Tibial artery (tissue), 1 donor: ENCODE results near the genes OR2T8, OR2AK2 and OR2M4.

DNA sequence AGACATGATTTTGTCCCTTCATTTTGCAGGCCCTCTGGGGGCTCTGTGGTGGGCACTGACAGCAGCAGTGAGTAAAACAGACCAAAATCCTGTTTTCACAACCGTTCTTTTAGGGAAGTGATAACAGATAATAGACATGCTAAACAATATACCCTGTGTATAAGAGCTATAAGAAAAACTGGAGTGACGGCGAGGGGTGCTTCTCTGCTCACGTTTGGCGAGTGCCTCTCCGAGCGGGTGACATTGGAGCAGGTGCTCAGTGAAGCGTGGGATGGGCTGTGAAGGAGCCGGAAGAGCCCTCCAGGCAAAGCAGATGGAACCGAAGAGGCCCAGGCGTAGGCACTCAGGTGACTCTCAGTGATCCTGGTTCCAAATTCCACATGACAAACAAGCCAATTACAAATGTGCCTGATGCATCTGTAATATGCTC is 20.3 kb downstream of the OR2B11 start:
- PRO-cap = no peak

GRCh38 chr1:247639158-247639933 is 22.4 kb downstream of the OR14L1P start:
- PRO-cap = bidirectional peak, plus-strand start at chr1:247639590, minus-strand start at chr1:247639442

GRCh38 chr1:247919964-247920357 is at the start of gene OR2T8:
Gene OR2T8, plus strand, starts transcription at chr1:247920252.
- PRO-cap = no peak

- PRO-cap = no peak
Observed at GRCh38 chr1:247964821-247965300, at the start of gene OR2AK2. Gene OR2AK2, plus strand, starts transcription at chr1:247965233.

DNA sequence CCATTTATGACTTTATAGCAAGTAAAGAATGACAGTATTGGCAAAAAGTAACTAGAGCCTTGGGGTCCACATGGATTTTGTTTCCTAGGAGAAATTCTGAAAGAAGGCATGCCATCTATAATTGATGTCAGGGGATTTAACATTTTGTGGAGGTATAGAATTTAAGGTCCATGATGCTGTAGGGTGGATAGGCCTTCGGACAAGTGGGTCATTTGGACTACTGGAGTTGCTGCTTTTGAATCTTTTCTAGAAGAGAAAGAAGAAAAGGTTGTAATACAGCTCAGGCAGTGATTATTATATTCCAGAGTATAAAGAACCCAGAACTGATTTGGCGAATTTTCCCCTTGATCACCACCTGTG is at the start of gene OR2M4:
Gene OR2M4, plus strand, starts transcription at position 194 of the 360 bp plus-strand sequence.
- PRO-cap = no peak

- PRO-cap = no peak
Observed at GRCh38 chr1:248788232-248788741, 32.7 kb upstream of the LYPD8 start.

DNA sequence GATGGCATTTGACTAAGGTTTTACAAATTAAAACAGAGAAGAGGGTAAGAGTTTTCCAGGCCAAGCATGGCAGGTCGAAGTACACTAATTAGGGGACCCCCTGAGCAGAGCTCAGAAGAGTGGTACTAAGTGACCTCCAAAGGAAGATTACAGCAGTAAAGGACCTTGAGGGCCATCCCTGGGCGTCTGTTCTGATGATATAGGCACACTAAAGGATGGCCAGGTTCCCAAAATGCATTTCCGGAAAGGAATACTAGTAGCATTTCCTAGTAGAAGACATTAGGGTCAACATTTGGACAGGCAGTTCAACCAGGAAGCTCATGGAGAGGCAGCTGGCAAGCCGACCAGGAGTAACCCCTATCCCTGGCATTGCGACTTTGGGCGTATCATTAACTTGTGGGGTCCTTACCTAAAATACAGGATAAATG is 634 bp upstream of the ZNF672 start:
- PRO-cap = no peak

DNA sequence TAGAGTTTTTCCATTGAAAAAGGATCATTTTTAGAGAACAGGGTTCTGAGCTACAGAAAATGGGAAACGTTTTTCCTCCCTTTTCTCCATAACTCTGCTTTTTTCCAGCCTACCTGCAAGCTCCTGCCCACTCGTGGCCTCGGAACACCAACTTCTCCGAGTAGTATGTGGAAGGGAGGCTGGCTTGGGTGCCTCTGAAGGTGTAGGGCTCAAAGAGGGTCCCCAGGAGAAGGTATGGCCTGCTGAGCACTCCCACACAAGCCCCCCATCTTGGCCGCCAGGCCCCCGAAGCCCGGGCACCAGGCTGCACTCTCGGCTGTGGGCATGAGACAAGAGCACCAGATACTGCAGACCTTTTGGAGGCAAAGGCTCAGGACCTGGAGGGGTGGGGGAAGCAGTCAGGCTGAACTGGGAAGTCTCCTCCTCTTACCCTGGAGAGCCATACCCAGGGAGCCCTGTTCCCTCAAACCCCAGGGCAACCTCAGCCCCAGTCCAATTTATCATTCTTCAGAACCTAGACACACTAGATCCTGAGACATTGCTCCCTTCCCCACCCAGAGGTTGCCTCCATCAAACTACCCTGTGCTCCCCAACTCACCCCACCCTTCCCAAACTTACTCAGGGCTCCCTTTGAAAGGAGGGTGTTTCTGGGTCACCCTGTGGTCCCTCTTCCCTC is 1.6 kb downstream of the ZNF692 start:
- PRO-cap = no peak

DNA sequence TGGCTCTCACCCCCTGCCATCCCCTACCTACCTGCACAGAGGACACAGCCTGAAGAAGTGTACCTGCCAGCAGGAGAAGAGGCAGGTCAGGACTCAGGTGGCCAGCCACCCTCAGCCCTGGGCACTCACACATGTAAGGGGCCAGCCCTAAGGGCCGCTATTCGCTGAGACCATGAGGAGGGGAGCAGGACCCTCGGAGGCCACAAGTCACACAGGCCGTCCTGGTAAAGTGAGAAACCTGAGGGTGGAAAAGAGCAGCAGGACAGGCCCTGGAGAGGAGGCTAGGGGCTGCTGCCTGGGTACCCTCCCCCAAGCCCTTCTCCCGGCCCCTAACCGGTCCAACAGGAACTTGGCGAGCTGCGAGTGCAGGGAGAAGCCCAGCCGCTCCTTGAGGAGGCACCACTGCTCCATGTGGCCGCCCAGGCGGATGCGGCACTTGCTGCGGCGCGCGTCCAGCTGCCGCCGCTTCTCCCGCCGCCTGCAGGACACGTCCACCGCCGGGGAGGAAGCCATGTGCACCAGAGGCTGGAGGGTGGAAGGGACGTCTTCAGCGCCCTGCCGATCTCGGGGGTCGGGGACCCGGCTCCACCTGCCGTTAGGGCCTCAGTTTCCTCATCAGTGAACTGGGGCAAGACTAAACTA is 967 bp downstream of the ZNF692 start:
- PRO-cap = unidirectional peak, plus-strand start at position 494 of the sequence